SK-N-DZ (cell line): Measurements from ENCODE around the genes ZNF331, CACNG8, LENG1, LAIR2 and GP6.

RAMPAGE:
- cytosol, long total RNA, result no peak
- nucleus, long total RNA, result no peak
Observed at GRCh38 chr19:53396346-53396721, 1.4 kb downstream of the ZNF765 start.

DNA sequence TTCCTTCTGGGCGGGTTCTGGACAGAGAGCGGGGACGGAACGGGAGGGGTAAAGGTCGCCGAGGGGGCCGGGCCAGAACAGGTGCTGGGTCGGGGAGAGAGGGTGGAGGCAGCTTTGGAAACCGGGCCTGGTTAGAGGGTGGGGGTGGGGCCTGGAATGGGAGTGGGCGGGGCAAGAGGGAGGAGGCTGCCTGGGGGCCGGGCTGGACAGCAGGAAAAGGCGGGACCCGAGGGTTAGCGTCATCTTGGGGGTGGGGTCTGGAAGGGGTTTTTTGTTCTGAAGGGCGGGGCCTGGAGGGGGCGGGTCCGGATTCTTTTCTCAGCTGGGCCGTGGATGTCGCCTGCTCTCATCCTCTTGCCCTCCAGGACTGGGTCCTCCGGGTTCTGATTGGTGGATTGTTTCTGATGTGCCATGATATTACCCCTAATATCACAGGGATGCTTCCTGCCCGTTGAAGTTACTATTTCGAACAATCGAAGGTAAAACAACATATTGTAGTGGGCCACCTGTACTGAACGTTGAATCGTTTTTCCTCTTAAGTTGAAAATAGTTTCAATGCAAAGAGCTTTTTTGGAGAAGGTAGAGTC, 4.2 kb upstream of the ZNF813 start:
RAMPAGE:
- cytosol, long total RNA, result no peak
- nucleus, long total RNA, result no peak

DNA sequence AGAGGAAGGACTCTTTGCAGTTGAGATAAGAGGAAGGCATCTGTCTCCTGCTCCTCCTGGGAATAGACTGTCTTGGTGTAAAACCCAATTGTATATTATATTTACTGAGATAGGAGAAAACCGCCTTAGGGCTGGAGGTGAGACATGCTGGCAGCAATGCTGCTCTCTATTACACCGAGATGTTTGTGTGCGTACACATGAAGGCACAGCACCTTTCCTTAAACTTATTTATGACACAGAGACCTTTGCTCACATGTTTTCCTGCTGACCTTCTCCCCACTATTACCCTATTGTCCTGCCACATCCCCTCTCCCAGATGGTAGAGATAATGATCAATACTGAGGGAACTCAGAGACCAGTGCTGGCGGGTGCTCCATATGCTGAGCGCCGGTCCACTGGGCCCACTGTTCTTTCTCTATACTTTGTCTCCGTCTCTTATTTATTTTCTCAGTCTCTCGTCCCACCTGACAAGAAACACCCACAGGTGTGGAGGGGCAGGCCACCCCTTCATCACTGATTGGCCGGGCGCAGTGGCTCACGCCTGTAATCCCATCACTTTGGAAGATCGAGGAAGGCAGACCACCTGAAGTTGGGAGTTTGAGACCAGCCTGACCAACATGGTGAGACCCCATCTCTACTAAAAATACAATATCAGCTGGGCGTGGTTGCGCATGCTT, 30.7 kb downstream of the ZNF813 start:
RAMPAGE:
- cytosol, long total RNA, result no peak
- nucleus, long total RNA, result no peak

DNA sequence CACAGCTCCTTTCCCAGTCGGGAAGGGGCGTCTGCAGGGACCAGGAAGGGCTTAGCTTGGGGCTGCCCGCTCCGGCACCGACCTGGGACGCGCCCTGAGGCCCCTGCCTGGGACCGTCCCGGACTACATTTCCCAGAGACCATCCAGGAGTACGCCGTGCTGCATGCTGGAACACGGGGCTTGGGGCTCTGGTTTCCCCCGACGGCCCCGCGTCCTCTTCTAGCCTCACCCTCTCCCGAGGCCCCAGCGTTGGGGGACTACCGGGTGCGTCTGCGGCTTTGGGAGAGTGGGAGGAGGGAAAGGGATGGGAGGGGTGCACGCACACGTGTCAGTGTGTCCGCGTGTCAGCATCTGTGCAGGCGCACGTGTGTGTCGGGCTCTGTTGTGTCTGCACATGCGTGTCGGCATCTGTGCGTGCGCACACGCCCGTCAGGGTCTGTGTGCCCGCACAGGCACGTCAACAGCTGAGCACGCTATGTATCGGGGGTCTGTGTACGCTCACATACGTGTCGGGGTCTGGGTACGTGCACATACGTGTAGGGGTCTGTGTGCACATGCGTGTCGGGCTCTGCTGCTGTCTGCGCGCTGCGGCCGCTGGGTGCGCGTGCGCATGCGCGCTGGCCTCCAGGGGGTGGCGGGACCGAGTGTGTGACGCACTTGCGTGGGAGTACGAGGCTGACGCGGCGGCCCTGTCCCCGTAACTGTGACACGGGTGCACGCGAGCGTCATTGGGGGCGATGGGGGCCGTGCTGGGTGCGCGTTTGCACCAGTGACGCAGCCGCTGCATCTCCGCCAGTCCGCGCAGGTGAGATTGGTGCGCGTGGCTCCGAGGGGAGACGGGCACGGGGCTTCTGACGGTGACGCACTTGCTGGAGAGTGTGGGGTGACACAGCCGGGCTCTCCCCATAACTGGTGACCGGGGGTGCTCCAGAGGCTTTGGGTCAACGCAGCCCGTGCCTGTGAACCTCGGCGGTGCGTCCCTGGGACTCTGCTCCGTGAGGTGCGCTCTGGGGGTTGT, at the start of gene ZNF331:
TSS of gene ZNF331 (plus strand) at position 654 of the 1,018 bp plus-strand sequence.
RAMPAGE:
- cytosol, long total RNA, result start-site peak on the plus strand centred at position 653 of the sequence, 96 bp wide, 28 and 21 reads in 2 replicates
- nucleus, long total RNA, result no peak

DNA sequence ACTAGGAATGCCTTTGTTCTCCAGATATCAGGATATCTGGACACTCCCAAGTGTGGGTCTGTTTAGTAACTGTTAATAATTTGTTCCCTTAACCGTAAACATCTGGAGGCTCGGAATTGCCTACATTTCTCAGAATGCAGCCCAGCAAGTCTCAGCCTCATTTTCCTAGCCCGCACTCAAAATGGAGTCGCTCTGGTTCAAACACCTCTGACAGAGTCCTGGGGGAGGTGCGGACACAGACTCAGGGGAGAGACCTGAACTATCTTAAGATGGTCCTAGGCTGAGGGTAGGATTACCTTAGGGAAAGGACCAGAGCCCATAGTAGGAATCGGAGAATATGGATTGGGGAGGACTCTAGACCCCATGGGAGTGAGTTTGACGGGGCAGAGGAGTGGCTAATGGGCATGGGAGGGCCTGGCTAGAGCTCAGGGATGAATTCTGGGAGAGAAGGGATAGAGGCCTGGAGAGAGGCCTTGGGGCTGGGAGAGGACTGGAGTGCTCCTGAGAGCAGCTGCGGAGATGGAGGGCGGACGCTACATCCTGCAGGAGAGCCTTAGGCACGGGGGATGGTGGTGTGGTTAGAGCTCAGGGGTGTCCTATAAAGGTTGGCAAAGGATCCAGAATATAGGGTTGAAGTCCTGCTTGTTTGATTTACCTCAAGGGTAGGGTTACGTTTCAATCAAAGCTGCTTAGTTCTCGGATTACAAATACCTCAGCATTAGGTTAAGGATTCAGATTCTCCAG, 43.2 kb downstream of the ZNF331 start:
RAMPAGE:
- cytosol, long total RNA, result no peak
- nucleus, long total RNA, result no peak

GRCh38 chr19:53868862-53870020, 1.6 kb downstream of the MYADM start:
RAMPAGE:
- cytosol, long total RNA, result start-site peak on the plus strand at chr19:53869598-53869774, 35 and 52 reads in 2 replicates
- nucleus, long total RNA, result start-site peak on the minus strand at chr19:53869273-53869395, 29 and 15 reads in 2 replicates; start-site peak on the plus strand at chr19:53869633-53869776, 26 and 14 reads in 2 replicates

GRCh38 chr19:53962864-53963338, at the start of gene CACNG8:
Gene CACNG8, plus strand, starts transcription at chr19:53962937.
RAMPAGE:
- cytosol, long total RNA, result no peak
- nucleus, long total RNA, result no peak

GRCh38 chr19:54159234-54160440, at the start of gene LENG1:
Gene LENG1, minus strand, starts transcription at chr19:54159721.
RAMPAGE:
- cytosol, long total RNA, result start-site peak on the minus strand at chr19:54159695-54159732, 346 and 363 reads in 2 replicates
- nucleus, long total RNA, result start-site peak on the plus strand at chr19:54160073-54160147, 31 and 10 reads in 2 replicates

DNA sequence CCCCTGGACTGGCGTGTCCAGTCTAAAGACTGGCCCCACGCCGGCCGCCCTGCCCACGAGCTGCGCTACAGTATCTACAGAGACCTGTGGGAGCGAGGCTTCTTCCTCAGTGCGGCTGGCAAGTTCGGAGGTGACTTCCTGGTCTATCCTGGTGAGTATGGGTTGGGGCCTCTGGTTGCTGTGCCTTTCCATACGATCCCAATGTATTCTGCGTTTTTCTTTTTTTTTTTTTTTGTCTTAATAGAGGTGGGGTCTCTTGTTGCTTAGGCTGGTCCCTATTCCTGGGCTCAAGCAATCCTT, 1.1 kb downstream of the TSEN34 start:
RAMPAGE:
- cytosol, long total RNA, result no peak
- nucleus, long total RNA, result no peak

DNA sequence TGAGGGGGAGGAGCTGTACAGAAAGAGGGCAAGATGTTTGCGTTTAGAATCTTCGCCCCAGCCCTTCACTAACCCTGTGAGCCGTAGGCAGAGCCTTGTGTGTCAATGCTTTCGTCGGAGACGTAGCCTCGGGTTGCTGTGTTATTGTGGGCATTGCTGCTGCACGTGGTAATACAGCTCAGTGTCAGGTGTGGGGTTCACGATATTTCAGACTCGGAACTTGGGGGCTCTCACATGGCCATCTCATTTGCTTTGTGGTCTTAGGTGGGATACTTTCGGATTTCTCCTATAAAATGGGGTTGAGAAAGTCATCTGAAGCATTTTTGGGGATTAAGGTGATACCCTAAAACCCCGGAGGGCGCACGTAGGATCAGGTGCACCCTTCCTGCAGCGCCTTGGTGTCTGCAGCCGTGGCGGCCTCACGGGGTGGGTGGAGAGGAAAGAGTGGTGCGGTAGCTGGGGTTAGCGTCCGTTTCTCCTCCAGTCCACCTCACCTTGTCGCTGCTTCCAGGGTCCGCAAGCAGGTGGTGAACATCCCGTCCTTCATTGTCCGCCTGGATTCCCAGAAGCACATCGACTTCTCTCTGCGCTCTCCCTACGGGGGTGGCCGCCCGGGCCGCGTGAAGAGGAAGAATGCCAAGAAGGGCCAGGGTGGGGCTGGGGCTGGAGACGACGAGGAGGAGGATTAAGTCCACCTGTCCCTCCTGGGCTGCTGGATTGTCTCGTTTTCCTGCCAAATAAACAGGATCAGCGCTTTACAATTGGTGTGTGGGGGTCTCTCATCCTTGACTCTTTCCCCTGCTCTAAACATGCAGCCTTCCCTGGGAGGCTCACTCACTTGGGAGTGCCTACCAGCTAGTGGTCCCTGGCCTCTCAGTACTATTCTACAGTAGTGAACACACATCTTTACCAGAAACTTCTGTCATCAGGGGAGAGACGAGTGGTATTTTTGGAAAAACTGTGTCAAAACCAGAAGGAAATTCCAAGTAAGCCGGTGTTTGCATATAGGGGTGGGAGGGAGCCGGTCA, 6.5 kb downstream of the RPS9 start:
RAMPAGE:
- cytosol, long total RNA, result no peak
- nucleus, long total RNA, result no peak

RAMPAGE:
- cytosol, long total RNA, result no peak
- nucleus, long total RNA, result no peak
Observed at GRCh38 chr19:54210747-54211223, 10.1 kb downstream of the RPS9 start.

DNA sequence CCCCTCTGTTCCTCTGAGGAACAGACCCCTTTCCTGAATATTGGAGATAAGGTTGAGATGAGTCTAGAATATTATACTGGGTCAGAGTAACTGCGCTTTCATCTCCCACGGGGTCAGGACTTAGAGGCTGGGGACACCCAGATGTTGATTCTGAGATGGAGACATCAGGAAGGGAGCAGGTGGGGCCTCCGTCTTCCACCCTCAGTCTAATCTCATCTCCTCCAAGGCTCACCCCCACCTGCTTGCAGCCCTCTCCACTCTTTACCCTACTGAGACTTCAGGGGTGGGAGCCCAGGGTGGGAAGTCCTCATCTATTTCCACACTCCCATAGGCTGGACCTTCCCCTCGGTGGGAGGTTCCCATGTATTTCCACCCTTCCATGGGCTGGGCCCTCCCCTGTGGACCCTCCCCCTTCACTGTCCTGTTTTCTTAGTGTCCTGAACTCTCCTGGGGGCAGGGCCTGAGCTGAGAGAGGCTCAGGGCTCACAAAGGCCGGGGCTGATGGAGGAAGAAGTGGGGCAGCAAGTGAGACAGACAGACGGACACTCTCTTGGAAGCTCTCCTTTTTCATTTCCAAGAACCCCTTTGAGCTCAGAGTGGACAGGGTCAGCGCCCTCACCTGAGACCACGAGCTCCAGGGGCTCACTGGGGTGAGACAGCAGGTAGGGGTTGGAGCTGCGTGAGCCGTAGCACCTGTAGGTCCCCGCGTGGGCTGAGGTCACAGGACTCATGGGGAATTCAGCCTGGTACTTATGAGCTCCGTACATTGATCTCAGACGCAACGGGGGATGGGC, 2.5 kb downstream of the LILRA4 start:
RAMPAGE:
- cytosol, long total RNA, result no peak
- nucleus, long total RNA, result no peak

DNA sequence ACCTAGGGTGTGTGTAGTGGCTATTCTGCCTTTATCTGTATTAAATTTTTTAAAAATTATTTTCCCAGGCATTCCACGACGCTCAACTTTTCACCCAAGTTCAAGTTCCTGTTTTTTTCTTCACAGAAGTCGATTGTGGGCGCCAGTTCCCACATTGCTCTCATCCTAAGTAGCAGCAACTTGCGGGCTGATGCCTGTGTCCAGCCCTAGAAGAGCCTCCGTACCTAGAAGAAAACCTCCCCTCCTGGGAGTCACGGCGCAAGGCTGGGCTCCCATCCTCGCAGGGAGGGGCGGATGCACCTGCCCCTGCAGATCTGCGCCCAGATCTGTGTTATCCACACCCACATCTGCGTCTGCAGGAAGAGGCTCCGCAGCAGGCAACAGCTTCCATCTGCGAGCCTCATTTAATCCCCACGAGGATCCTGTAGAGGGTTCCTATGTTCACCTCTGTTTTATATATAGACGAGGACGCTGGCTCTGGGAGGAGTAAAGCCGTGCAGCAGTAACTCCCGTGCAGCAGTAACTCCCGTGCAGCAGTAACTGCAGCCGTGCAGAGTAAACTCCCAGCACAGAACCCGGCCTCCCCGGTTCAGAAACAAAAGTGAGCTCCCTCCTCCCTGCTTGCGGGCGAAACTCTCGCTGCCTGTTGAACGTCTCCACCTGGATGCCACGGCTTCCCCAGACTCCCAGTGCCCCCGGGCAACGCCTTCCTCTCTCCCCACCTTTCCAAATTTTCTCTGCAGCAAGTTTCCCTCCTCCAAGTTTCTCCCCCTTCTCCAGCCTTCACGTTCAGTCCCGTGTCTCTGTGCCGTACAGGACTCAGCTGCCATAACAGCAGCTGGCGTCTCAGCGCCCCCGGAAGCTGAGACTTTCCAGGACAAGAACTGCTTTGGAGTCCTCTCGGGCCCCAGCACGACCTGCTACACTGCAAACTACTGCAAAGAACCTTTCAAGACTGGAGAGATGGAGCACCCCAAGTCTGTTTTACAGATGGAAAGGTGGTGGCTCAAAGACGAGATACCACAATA, 23.5 kb upstream of the LAIR1 start:
RAMPAGE:
- cytosol, long total RNA, result no peak
- nucleus, long total RNA, result no peak

DNA sequence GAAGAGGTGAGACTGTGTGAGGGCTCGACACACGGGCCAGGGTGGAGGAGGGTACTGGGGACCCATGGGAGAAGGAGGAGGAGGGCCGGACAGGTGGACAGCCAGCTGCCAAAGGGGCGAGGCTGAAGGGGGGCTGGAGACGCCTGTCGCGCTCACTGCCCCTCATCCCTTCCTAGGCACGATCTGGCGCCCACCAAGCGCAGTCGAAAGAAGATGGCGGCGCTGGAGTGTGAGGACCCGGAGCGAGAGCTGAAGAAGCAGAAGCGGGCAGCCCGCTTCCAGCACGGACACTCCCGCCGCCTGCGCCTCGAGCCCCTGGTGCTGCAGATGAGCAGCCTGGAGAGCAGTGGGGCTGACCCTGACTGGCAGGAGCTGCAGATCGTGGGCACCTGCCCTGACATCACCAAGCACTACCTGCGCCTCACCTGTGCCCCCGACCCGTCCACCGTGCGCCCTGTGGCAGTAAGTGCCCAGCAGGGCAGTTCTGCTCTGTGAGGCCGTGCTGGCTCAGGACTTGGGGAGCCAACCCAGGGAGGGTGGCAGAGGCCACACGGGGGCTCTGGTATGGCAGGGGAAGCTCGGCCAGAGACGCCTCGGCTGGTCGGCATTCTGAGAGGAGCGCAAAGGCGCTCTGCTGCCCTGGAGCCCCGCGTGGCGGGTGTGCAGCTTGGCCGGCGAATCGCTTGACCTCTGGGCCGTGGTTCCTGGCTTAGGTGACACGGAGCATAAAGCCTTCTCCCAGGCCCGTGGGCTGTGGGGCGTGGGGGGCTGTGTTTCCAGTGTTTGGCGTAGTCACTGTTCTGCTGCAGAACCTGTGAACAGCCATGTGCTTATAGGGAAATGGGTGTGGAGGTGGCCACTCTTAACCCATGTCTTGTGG, 6.9 kb downstream of the LENG9 start:
RAMPAGE:
- cytosol, long total RNA, result no peak
- nucleus, long total RNA, result no peak

DNA sequence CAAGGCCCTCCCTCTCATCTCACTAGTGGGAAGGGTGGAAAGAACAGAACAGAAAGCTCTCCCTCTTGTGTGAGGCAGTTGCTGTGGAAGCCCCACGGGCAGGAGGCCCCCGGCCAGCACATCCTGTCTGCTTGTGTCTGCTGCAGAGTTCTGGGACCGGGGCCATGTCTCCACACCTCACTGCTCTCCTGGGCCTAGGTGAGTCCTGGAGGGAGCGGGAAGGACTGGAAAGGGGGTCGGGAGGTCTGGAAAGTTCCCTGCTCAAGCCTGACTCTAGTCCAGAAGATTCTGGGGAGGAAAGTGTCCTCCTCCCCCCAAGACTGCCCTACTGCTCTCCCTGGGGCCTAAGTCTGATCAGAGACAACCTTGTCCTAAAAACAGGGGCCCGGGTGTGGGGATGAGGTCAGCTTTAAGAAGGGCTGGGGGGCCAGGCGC, at the start of gene LAIR2:
TSS of gene LAIR2 (plus strand) at position 77 of the 435 bp plus-strand sequence.
RAMPAGE:
- cytosol, long total RNA, result no peak
- nucleus, long total RNA, result no peak

RAMPAGE:
- cytosol, long total RNA, result no peak
- nucleus, long total RNA, result no peak
Observed at GRCh38 chr19:54593807-54594382, 463 bp downstream of the LILRA1 start.

RAMPAGE:
- cytosol, long total RNA, result no peak
- nucleus, long total RNA, result no peak
Observed at GRCh38 chr19:54660631-54661473, 1.9 kb upstream of the LILRB4 start.

RAMPAGE:
- cytosol, long total RNA, result no peak
- nucleus, long total RNA, result no peak
Observed at GRCh38 chr19:54889450-54889651, 15.3 kb downstream of the FCAR start.

RAMPAGE:
- cytosol, long total RNA, result no peak
- nucleus, long total RNA, result no peak
Observed at GRCh38 chr19:55005874-55006479, 32.1 kb downstream of the GP6 start.

RAMPAGE:
- cytosol, long total RNA, result no peak
- nucleus, long total RNA, result no peak
Observed at GRCh38 chr19:55038028-55038621, at the start of gene GP6. Gene GP6, minus strand, starts transcription at chr19:55038264.